Epithelial cell of alveolus of lung (primary cell): ENCODE measurements around the genes HGS and DCXR.

DNA sequence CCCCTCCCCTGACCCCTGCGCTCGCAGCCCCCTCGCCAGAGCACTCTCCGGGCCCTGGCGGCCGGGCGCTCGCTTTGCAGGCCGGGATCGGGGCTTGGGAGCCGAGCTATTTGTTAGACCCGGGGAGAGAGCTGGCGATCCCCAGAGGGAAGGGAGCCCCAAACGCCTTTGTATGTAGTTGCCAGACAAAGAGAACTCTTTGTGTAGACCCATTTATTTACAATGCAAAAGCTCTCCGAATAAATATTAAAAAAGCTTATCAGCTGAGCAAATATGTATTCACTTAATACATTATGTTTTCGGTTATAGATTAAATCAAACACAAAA lies 2.4 kb downstream of the BAHCC1 start:
- RAMPAGE, long total RNA = no peak
- RRBS = 2% methylated on average over 4 of the region's 16 CpGs

- RAMPAGE, long total RNA = no peak
- RRBS = no CpG with 5 or more reads among the region's 16 CpGs
Measured at GRCh38 chr17:81402352-81403167, 7.3 kb downstream of the BAHCC1 start.

DNA sequence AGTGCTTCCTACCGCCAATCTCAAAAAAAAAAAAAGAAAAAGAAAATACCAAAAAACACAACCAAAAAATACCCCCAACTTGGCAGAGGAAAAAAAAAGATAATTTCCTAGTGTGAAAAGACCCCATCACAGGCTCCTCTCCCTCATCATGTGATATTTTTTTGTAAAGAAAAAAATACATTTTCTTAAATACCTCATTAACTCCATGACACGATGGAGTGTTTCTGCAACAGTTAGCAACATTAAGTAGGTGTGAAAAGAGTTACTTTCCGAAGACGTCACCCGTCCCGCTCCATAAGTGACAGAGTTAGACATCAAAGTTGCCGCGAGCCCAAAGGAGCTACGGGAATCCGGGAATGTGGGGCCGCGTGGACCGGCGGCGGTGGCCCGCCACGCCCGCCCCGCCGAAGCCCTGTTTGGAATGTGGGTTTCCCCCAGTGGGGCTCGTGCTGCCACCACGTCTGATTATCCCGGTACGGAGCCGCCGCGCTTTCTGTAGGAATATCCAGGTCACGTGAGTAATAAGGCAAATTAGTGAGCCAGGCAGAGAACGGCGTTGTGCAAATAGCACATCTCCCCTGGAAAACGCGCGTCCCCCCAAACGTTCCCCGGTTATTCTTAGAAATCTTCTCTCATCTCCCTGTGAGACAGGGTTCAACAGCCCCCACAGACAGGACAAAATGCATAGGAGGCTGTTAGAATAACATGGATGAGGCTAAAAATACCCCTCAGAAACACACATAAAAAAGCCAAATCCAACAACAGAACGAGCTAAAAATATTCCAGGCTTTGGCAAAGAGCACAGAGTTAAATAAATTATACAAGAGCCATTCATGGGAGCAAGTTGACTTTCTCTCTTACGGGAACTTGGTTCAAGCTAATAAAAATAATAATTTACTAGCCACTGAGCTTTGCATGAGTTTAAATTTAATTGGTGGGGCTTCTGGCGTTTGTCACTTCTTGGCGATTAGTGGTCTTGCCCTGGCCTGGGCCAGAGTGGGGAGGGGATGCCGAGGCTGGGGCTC lies 8.5 kb downstream of the BAHCC1 start:
- RAMPAGE, long total RNA = no peak
- RRBS = no CpG with 5 or more reads among the region's 40 CpGs

GRCh38 chr17:81427555-81428634 lies 32.6 kb downstream of the BAHCC1 start:
- RAMPAGE, long total RNA = no peak
- RRBS = no CpG with 5 or more reads among the region's 42 CpGs

DNA sequence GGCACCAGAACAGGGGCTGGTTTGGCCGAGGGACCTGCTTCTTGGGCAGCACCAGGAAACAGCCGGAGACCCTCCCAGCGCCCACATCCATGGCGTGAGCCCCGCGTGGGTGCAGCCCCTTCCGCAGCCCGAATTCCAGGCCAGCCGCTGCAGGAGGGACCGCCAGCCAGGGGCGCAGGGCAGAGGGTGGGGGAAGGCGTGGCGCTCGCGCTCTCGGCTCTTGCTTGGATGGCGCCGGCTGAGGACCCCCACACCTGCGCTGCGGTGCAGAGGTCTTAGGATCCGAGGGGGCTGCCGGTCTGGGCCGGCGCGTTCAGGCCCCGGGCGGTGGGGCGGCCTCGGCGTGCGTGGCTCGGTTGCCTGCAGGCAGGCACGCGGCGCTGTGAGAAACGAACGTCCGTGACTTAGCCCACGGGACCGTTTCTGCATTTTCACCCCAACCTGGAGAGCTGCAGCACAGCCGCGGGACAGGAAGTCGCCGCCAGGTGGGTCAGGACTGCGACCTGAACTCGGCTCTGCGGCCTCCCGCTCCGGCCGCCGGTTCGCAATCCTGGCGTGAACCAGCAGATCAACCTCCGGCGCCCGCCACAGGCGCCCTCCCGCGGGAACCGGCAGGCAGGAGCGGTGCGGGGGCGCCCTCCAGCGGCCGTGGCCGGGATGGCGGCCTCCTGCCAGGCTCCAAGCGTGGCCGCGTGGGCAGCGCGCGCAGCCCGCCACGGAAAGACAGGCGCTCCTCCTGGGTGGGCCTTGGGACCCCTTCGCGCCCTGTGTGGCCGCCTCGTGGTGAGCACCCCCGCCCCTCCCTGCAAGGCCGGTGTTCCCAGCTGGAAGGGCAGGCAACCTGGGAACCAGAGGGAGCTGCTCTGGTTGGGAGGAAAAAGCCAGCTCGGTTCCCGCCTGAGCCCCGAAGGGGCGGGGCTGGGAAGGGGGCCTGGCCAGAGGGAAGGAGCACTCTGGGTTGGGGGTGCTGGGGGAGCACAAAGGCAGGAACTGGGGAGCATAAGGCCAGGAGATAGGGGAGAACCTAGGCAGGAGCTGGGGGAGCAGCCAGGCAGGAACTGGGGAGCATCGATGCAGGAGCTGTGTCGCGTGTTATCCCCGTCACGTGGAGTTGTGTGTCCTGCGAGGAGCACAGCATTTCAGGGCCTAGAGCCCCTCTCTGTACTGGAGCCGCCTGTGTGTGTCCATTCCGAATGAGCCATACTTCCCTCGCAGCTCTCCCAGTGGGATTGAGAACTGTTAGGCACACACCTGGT lies 28.3 kb downstream of the ACTG1 start:
- RAMPAGE, long total RNA = no peak
- RRBS = 8% methylated on average over 14 of the region's 95 CpGs

- RAMPAGE, long total RNA = no peak
- RRBS = no CpG with 5 or more reads among the region's 5 CpGs
Measured at GRCh38 chr17:81491233-81491605, 21.4 kb downstream of the ACTG1 start.

GRCh38 chr17:81565016-81566143 lies 13.2 kb upstream of the FAAP100 start:
- RAMPAGE, long total RNA = no peak
- RRBS = 98% methylated on average over 7 of the region's 38 CpGs

GRCh38 chr17:81598391-81598917 lies 38.5 kb downstream of the NPLOC4 start:
- RAMPAGE, long total RNA = no peak
- RRBS = no CpG with 5 or more reads among the region's 8 CpGs

DNA sequence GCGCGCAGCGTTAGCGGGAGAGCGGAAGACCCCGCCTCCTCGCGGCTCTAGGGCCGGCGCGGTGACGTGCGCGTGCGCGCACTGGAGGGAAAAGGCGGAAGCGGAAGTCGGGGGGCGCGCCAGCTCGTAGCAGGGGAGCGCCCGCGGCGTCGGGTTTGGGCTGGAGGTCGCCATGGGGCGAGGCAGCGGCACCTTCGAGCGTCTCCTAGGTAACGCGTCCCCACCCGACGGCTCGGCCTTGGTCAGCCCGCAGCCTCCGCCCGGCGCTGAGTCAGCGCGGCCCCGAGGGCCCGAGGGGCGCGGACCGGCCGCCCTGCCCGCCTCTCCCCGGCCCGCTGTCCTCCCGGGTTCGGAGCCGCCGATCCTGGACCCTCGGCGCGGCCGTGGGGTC lies at the start of gene HGS:
Gene HGS, plus strand, starts transcription at position 117 of the 391 bp plus-strand sequence.
- RAMPAGE, long total RNA = start-site peak on the plus strand centred at position 134 of the sequence, 49 bp wide, 481 and 779 reads in 2 replicates
- RRBS = under 1% methylated on average over 9 of the region's 60 CpGs

DNA sequence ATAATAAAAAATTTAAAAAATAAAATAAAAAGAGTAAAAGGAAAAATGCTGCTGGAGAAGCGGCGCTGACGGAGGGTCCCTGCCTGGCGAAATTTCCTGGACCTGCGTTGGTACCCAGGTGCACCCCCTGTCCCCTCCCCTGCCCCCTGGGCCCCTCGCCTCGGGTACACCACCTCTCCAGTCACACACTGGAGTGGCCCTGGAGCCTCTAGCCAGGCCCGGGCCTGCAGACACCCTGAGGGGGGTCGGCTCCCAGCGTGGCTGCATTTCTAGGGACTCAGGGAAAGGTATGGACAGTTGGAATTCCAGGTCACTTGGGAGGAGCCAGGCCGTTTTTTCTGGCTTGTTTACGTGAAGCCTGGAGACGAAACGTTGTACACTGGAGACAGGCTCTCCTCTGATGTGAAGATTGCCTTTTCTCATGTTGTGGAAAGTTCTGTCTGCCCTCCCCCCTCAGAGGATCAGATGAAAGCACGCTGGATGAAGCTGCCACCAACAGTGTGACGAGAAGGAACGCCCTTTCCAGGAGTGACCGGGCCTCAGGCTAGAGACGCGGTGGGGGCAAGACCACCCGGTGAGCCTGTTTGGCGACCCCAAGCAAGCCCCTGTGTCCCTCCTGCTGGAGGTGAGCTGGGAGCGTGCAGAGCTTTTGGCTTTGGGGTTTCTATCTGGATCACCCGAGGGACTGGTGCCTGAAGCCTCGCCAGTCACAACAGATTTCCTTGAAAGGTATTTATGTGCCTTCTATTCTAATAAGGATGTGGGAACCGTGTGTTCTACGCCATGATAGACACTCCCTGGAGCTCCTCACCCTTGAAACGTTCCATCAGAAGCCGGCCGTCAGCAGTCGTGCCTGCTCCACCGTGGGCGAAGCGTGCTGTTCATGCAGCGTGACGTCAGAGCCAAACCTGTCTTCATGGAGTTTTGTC lies 4.0 kb upstream of the PPP1R27 start:
- RAMPAGE, long total RNA = no peak
- RRBS = no CpG with 5 or more reads among the region's 36 CpGs

DNA sequence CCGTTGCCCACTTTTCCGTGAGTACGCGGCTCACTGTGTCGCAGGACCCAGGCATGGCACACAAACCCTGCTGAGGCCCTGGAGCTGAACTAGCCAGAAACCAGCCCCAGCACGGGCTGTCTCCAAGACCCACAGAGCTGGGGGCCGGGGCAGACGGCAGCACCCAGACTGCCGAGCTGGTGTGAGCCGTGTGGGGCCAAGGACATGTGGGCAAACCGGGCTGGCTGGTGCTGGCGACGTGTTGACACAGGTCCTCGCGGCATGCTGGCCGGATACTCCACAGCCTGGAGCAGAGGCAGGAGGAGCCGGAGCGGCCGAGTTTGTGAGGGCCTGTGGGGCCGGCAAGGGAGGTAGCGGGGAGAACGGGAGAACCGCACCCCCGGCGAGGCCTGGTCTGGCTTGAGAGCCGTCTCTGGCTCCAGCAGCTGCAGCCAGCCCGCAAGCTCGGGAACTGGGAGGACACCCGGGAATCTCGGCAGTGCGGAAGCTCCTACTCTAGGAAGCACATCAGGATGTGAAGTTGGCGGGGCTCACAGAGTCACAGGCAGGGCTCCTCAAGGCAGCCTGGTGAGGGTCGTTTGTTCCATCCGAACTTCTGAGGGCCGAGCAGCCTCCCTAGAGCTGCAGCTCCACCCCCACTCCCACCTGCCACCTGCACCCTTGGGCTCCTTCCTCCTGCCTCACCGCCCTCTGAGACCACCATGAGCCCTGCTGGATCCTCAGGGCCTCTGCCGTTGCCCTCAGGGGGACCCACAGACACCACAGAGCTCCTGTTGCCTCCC lies 6.6 kb upstream of the PPP1R27 start:
- RAMPAGE, long total RNA = no peak
- RRBS = 75% methylated on average over 20 of the region's 37 CpGs

GRCh38 chr17:81860777-81861631 lies 669 bp upstream of the P4HB start:
- RAMPAGE, long total RNA = start-site peak on the plus strand at chr17:81861103-81861125, 7 and 7 reads in 2 replicates
- RRBS = 0% methylated on average over 13 of the region's 74 CpGs

DNA sequence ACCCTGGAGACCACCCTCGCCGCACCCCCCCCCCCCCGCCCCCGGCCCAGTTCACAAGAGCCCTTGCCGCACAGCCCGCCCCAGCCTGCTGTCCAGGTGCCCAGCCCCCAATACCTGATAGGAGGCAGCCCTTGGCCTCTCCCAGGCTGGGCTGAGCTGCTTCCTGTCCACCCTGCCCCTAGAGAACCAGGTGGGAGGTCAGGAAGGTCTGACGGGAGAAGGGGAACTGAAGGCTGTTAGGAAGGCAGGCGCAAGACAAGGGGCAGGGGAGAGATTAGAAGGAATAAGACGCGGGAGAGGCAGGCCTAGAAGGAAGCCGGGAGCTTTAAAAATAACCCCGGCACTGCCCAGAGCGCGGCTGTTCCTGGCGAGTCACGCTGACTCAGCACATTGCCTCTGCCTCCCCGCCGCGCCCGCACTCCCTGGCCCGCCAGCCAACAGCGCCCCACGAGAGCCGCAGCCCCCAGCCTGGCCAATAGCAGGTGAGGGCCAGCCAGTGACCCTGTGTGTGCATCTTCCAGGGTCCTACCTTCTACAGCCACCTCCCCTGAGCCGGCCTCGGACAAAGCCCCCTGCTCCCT lies 4.2 kb downstream of the MAFG start:
- RAMPAGE, long total RNA = no peak
- RRBS = no CpG with 5 or more reads among the region's 26 CpGs

DNA sequence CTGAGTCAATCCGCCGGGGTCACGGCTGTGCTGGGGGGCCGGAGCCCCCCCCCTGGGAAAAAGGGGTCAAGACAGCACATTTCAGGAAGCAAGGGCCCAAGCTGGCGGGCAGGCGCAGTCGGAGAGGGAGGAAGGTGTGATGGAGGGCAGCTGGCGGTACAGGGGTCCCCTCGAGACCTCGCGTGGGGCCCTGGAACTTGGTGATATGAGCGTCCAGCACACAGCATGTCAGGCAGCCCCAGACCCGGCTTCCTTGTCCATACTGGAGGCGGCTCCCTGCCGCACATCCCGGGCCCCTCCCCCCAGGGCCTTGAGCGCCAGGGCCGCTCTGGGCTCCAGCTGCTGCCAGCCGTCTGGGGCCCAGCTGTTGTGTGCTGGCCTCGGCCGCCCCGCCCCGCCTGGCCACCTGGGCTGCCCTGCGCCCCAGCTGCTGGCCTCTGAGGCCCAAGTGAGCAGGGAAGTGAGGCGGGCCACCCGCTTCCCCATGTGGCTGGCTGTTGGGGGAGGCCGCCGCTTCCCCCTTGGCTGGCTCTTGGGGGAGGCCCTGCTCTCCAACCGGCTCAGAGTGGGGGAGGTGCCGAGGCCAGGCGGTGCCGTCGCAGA lies 5.7 kb upstream of the NOTUM start:
- RAMPAGE, long total RNA = no peak
- RRBS = 0% methylated on average over 1 of the region's 33 CpGs

- RAMPAGE, long total RNA = no peak
- RRBS = 23% methylated on average over 7 of the region's 48 CpGs
Measured at GRCh38 chr17:82003492-82004293, 19.0 kb downstream of the CENPX start.

DNA sequence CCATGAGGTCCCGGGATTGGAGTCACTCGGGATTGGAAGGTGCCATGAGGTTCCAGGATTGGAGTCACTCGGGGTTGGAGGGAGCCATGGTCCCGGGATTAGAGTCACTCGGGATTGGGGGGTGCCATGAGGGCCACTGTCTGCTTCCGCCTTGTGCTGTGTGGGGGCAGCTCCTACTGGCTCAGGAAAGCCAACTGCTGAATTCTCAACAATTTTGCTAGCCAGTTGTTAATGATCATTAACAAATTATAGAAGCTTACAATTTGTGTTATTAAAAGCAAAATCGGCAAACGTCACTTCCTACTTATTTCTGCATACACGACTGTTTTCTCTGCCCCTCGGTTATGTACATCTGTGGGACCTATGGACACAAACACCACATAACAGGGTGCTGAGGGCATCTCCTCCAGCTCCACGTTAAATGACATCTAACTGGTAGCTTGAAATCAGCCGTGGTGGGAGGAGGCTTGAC lies 2.6 kb downstream of the DCXR start:
- RAMPAGE, long total RNA = no peak
- RRBS = 75% methylated on average over 2 of the region's 12 CpGs

- RAMPAGE, long total RNA = start-site peak on the minus strand at chr17:82037286-82037324, 41 and 22 reads in 2 replicates; start-site peak on the minus strand at chr17:82037631-82037755, 93 and 408 reads in 2 replicates
- RRBS = 1% methylated on average over 30 of the region's 99 CpGs
Measured at GRCh38 chr17:82037162-82038237, at the start of gene DCXR. Gene DCXR (minus strand): TSS chr17:82037697.

- RAMPAGE, long total RNA = no peak
- RRBS = no CpG with 5 or more reads among the region's 10 CpGs
Measured at GRCh38 chr17:82039562-82040234, 2.2 kb upstream of the DCXR start.

GRCh38 chr17:82059706-82060228 lies 5.8 kb downstream of the DUS1L start:
- RAMPAGE, long total RNA = no peak
- RRBS = no CpG with 5 or more reads among the region's 17 CpGs

GRCh38 chr17:82234163-82235457 lies 5.8 kb downstream of the SLC16A3 start:
- RAMPAGE, long total RNA = no peak
- RRBS = no CpG with 5 or more reads among the region's 33 CpGs